SK-N-MC (cell line): ENCODE results near the gene NEO1.

GRCh38 chr15:71400466-71400674 is 285.1 kb downstream of the THSD4 start:
- RRBS = no CpG with 5 or more reads among the region's 3 CpGs

GRCh38 chr15:71435234-71436008 is 320.1 kb downstream of the THSD4 start:
- RRBS = no CpG with 5 or more reads among the region's 7 CpGs

- RRBS = no CpG with 5 or more reads among the region's 15 CpGs
These were observed 298.1 kb upstream of the NR2E3 start for GRCh38 chr15:71511982-71513025.

DNA sequence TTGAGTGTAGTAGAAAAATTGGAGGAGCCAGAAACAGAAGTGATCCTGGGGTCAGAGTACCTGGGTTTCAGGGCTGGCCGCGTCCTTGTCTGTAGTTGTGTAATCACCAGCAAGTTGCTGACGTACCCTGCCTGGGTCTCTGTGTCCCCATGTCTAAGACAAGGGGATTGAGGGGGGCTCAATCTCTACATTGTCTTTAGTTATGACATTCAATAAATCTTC is 295.1 kb upstream of the NR2E3 start:
- RRBS = no CpG with 5 or more reads among the region's 3 CpGs

- RRBS = 0% methylated on average over 3 of the region's 11 CpGs
These were observed 284.2 kb upstream of the NR2E3 start for GRCh38 chr15:71526001-71526628.

- RRBS = no CpG with 5 or more reads among the region's 14 CpGs
These were observed 20.3 kb upstream of the NR2E3 start for GRCh38 chr15:71789957-71790649.

GRCh38 chr15:72117035-72117678 is 793 bp downstream of the MYO9A start:
- RRBS = 2% methylated on average over 11 of the region's 39 CpGs

DNA sequence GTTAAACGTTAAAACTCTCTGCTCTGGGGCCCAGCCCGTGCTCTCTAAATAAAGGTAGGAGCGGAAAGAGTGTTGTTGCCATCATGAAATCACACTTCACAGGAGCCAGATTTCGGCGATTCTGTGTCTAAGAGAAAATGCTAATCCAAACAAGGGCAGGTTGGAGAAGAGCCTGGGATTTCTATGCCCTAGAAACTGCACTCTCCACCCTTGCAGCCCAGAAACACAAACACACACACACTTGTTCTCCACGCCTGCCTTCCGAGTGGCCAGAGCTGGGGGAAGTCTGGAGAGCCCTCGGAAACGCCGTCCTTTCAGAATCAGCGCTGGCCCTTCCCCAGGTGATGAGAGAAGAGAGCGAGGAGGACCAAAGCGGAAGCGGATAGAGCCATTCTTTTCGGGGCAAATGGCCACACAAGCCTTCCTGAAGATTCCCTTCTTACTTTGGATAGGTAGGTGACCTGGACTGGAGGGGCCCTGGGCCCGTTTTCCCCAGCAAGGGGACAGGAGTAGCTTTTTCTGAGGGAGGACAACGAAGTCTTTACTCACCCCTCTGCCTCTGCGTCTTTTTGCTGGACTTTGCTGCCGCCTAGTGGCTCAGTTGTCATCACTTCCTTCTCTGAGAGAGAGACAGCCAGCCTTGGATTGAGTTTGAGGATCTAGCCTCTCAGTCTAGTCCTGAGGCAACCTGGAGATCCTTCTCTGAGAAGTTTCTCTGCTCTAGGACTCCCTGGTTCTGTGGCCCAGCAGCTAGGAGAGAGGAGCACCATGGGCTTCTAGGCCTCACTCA is 37.6 kb downstream of the SENP8 start:
- RRBS = no CpG with 5 or more reads among the region's 19 CpGs

DNA sequence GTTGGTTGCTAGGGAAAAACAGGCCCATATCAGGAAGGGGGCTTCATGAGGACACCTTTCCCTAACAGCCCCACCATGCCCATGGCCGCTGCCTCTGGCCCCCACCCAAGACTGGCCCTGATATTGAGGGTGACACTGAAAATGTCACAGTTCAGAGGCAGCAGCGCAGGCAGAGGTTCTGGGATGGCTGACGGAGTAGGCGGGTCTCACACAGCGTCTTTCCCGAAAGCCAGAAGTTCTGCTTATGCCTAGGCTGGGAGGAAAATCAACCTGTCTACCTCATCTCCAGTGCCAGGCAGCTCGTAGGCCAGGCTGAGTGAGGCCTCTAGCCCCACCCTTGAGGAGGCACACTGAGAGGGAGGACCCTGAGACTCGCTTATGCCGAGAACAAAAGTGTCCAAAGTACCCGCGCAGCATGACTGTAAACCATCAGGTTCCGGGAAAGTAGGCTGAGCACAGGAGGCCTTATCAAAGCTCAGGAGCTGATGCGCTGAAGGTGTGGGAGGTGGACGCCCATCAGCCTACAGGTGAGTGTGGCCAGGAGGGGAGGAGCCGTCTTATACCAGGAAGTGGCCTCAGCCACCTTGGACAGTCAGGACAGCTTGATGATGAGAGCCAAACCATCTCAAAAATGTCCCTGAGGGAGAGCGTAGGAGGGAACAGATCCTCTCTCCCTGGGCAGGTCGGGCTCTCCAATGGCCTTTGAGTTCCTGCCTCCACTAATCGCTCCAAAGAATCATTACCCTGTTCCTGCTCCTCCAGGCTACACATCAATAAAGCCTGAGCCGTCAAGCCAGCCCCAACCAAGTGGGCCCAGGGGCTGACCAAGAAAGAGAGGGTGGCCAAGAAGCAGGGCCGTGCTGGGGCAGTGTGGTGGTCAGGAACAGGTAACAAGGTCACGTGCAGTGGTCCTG is 27.4 kb downstream of the GRAMD2A start:
- RRBS = no CpG with 5 or more reads among the region's 21 CpGs

GRCh38 chr15:72476140-72476690 is 2.1 kb downstream of the ARIH1 start:
- RRBS = no CpG with 5 or more reads among the region's 17 CpGs

- RRBS = no CpG with 5 or more reads among the region's 10 CpGs
These were observed 17.7 kb downstream of the ARIH1 start for GRCh38 chr15:72491371-72492708.

DNA sequence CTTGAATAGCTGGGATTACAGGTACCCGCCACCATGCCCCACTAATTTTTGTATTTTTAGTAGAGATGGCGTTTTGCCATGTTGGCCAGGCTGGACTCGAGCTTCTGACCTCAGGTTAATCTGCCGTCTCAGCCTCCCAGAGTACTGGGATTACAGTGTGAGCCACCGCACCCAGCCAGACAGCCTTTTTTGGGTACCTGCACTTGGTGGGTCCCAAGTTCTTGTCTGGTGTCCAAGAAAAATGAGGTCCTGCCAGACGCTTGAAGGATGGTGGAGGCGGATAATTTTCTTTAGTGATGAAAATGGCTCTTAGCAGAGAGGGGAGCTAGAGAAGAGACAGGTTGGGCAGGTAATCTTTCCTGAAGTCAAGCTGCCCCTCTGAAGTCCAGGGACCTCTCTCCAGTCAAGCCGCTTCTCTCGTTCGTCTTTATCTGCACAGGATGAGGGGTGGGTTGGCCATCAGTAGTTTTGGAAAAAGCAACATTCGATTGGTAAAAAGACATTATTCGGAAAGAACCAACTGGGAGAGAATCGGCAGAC is 30.1 kb downstream of the ARIH1 start:
- RRBS = no CpG with 5 or more reads among the region's 13 CpGs

GRCh38 chr15:72523380-72523764 is 49.2 kb downstream of the ARIH1 start:
- RRBS = no CpG with 5 or more reads among the region's 2 CpGs

DNA sequence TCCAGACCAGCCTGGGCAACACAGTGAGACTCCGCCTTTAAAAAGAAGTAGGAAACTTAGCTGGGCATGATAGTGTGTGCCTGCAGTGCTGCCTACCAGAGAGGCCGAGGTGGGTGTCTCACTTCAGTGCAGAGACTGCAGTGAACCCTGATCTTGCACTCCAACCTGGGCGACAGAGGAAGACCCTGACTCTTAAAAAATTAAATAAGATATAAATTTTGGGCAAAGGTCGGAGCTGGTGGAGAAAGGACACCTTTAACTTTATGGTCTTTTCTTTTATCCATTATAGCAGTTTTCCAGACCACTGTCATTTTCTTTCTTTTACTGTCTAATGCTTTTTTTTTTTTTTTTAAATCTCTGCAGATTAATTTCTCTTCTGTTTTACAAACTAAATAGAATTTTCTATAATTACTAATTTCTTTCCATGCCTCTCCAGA is 52.4 kb downstream of the ARIH1 start:
- RRBS = no CpG with 5 or more reads among the region's 4 CpGs

DNA sequence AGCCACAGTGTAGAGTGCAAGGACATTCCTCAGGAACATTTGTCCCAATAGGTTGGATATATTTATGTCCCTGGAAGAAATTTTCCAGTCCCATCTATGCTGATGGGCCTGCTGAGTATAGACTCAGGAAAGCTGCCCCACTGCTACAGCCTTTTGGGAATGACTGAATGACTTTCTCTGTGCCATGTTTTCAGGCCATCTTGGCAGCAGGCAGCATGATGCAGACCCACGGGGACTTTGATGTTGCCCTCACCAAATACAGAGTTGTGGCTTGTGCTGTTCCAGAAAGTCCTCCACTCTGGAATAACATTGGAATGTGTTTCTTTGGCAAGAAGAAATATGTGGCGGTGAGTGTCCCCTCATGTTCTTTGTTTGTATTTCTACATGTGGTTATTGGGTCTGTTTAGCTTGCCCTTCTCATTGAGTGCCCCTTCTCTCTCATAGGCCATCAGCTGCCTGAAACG is 45.1 kb downstream of the BBS4 start:
- RRBS = no CpG with 5 or more reads among the region's 3 CpGs

DNA sequence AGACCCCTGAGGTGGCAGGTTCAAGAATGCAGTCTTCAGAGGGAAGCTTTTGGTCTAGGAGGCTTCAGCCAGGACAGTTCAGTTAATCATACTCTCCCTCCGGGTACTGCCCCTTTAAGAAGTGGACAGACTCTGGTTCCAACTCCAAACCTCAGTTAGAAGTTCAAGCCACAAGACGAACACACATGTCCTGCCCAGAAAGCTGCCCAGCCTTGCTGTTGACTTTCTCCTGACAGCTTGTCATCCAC is 81.0 kb upstream of the NEO1 start:
- RRBS = no CpG with 5 or more reads among the region's 2 CpGs

- RRBS = under 1% methylated on average over 74 of the region's 98 CpGs
These were observed at the start of gene NEO1 for GRCh38 chr15:73052256-73052983. Gene NEO1 (plus strand): TSS chr15:73052463.

DNA sequence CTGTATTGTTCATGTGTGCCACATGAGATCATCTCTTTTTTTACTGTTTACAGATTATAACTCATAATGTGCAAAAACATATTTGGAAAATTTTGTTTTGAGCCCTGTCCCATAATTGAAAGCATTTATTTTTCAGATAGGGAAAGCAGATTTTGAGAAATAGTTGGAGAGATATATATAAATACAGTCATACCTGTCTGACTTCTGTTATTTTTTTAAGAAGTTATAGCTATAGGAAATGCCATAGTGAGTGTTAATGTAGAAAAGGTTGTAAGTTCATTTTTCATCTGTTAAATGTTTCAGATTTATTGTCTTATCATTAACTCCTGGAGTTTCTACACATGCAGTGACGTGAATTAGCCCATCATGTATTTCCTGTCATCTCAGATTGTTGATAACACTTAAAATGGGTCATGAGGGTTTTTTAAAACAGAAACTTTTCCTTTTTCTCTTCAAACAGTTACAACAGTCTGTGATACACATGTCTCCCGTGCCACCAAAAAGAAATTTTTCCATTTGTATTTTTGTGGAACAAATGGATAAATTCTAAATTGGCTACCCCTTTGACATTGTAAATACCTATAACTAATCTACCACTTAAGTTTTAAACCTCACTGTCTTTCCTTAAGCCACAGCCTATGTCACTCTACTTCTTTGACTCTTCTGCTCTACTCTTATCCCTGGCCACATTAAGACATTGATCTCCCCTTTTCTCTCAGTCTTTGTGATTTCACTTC is 89.0 kb downstream of the NEO1 start:
- RRBS = no CpG with 5 or more reads among the region's 2 CpGs

- RRBS = no CpG with 5 or more reads among the region's 17 CpGs
These were observed 2.3 kb upstream of the TBC1D21 start for GRCh38 chr15:73870776-73871705.

- RRBS = no CpG with 5 or more reads among the region's 7 CpGs
These were observed 12.9 kb downstream of the LOXL1 start for GRCh38 chr15:73939057-73939622.